HGPS cell (cell line): ENCODE measurements around a stretch of chr7.

DNA sequence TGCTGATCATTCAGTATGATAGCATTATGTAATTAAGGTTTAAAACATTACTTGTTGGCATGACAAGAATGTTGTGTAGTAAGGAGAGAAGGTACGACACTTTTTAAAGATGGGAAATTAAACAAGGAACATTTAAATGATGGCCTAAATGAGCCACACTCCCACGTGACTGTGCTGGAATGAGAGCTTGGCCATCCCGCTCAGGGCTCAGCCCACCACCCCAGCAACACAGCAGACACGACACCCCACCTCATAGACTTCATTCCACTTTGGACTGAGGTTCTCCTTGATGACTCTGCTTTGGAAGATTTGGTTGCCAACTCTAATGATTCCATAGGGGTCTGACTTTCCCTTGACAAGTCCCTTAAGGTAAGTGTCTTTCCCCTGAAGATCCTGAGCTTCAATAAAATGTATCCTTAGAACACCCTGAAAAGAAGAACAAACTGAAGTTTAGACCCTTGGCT is 59.9 kb upstream of the NCAPG2 start:
- RRBS = no CpG with 5 or more reads among the region's 4 CpGs

- RRBS = no CpG with 5 or more reads among the region's 6 CpGs
Measured at GRCh38 chr7:158778525-158779254, 50.6 kb downstream of the ESYT2 start.

DNA sequence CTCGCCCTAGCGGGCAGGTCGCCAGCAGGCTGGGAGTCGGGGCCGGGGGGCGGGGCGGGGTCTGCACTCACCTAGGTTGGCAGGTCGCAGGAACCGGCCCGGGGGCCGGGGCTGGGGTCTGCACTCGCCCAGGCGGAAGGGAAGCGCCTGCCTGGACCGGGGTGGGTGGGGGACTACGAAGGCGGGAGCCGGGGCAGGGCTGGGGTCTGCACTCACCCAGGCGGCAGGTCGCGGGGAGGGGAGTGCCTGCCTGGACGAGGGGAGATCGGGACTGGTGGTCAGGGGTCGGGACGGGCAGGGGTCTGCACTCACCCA is 575 bp downstream of the ESYT2 start:
- RRBS = 1% methylated on average over 14 of the region's 25 CpGs

- RRBS = no CpG with 5 or more reads among the region's 14 CpGs
Measured at GRCh38 chr7:158867310-158867711, 11.0 kb downstream of the DYNC2I1 start.

DNA sequence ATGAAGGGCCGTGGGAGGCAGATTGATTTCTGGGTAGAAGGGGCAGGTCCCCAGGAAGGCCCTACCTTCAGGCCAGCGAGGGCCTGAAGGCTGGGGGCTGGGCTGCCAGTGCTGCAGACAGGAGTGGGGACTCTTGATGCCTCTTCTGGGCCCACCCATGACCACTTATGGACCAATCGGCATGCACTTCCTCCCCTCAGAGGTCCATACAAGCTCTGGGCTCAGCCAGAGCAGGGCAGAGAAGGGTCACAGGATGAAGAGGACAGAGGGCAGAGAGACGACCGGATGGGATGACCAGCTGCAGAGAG is 120.1 kb downstream of the DYNC2I1 start:
- RRBS = no CpG with 5 or more reads among the region's 5 CpGs

GRCh38 chr7:159093591-159094395 is 50.9 kb downstream of the VIPR2 start:
- RRBS = 80% methylated on average over 2 of the region's 25 CpGs

DNA sequence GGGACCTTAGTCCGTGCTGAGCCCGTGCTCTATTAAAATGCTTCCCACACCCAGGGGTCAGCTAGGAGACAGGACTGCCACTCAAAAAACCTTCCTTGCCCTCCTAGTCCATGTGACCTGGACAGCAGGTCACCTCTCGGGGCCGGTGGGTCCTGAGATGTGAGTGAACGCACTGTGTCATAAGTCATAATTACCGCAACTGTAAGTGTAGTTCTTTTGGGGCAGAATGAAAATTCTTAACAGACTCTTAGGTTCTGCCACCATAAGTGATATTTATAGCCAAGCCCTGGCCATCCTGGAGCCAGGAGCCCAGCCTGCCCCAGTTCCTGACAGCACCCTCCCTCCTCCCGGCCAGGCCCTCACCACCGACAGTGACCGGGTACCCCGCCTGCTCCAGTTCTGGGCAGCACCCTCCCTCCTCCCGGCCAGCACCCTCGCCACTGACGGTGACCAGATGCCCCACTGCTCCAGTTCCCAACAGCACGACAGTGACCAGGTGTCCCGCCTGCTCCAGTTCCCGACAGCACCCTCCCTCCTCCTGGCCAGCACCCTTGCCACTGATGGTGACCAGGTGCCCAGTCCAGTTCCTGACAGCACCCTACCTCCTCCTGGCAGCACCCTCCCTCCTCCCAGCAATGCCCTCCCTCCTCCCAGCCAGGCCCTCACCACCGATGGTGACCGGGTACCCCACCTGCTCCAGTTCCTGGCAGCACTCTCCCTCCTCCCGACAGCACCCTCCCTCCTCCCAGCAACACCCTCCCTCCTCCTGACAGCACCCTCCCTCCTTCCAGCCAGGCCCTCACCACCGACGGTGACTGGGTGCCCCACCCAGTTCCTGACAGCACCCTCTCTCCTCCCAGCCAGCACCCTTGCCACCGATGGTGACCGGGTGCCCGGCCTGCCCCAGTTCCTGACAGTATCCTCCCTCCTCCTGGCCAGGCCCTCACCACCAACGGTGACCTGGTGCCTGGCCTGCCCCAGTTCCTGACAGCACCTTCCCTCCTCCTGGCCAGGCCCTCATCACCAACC is 40.4 kb downstream of the VIPR2 start:
- RRBS = 36% methylated on average over 1 of the region's 25 CpGs